Epidermal melanocyte (primary cell): ENCODE data around the gene RAPH1.

GRCh38 chr2:202288465-202288863, 22.9 kb downstream of the NOP58 start:
- RRBS: no CpG with 5 or more reads among the region's 13 CpGs

DNA sequence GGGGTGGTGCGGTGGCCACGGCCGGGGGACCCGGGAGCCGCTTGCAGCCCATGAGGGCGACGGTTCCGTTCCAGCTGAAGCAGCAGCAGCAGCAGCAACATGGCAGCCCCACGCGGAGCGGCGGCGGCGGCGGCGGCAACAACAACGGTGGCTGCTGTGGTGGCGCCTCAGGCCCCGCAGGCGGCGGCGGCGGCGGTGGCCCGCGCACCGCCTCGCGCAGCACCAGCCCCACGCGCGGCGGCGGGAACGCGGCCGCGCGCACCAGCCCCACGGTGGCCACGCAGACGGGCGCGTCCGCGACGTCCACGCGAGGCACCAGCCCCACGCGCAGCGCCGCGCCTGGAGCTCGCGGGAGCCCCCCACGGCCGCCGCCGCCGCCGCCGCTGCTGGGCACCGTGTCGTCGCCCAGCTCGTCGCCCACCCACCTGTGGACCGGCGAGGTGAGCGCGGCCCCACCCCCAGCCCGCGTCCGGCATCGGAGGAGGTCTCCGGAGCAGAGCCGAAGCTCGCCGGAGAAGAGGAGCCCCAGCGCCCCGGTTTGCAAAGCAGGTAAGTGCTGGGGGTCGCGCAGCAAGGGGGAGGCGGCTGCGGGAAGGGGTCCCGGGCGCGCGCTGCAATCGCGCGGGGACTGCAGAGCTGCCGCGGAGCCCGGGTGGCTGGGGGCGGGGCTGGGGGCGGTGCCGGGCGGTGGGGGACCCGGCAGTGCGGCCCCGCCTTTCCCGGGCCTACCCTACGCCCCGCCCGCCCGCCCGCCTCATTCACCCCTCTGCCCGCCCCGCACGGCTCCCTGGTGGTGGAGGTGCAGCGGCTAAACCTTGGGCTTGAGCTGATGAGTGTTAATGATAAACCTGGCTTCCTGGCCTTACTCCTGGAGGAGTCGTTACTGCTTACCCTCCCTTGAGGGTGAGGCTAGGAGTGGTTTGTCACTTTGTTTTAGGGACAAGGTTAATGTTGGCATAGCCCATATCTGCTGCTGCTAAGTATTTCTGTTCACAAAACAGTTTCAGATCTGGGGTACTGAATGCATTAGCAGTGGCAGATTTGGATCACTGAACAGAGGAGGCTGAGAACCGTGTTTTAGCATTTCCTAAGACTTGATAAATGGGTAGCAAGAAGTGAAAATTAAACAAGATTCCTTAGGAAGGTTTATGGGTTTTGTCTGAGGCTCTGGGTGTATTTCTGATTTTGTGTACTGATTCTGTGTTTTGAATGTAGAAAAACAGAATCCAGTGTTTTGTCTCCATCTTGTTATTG, 898 bp downstream of the FAM117B start:
- RRBS: 3% methylated on average over 22 of the region's 115 CpGs

- RRBS: no CpG with 5 or more reads among the region's 3 CpGs
Measured at GRCh38 chr2:202788628-202789097, 82.9 kb downstream of the ICA1L start.

DNA sequence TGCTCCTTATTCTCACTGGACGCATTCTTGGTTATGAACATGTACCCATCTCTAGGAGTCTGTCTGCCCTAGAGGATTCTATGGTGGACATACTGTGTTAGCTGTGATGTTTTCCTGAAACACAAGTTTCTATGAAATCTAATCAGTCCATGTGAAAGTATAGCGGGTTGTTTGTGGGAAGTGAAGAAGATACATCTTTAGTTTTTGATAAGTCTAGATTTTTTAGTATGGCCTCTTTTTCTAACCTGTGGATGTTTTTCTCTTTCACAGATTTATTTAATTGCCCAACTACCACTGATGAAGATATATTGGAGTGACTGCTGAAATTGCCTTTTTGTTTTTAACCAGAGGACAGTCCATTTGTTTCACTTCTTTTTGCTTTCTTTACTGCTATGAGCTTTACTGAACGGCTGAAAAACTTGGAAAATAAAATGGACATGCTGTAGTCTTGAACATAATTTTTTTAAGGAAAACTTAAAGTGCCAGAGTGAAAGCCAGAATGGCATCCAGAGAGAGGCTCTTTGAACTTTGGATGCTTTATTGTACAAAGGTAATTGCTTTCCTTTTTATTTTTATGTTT, 1.3 kb downstream of the NBEAL1 start:
- RRBS: no CpG with 5 or more reads among the region's 3 CpGs

DNA sequence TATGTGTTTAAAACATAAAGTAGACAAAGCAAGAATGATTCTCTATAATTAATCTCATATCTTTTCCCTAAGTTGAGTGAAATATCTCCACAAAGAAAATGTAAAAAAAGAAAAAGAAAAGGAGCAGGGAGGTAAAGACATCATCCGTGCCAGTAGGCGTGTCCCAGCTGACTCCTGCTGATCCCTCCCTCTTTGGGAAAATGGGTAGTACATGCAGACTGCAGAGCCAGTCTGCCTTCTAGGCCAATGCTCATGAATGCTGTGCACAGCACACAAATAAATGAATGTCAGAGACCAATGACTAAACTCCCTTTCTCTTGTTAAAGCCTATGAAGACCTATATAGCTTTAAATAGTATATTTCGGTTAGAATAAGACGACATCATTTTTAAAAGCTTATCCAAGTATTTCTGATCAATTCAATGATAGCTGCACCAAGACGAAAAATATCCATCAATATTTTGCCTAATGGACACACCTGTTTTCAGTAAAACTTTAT, 64.7 kb downstream of the RAPH1 start:
- RRBS: no CpG with 5 or more reads among the region's 5 CpGs

DNA sequence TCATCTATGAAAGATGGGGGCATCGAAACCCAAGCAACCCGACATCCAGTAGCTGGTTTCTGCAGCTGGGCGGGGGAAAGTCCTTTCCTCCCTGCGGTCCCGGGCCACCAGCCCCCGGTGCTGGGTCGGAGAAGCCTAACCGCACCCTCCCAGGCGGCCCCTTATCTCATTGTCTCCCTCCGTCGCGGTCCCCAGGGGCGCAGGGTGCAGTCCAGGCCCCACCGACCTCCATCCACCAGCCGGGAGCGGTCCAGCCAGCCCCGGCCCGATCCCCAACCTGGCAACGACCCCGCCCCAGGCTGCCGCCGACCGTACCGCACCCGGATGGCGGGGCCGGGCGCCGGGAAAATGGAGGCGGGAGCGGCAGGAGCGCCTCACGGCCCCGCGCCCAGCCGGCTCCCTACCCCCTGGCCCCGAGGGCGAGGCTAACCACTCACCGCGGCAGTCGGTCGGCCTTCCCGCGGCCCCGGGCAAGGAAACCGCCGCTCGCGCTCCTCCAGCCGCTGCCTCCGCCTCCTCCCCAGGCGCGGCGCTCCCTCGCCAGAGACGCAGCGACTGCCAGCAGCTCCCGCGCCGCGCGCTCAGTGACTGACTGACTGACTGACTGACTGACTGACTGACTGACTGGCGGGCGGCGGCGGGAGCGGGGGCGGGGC, at the start of gene RAPH1:
Gene RAPH1, minus strand, starts transcription at position 628 of the 656 bp plus-strand sequence.
- RRBS: 3% methylated on average over 26 of the region's 68 CpGs

DNA sequence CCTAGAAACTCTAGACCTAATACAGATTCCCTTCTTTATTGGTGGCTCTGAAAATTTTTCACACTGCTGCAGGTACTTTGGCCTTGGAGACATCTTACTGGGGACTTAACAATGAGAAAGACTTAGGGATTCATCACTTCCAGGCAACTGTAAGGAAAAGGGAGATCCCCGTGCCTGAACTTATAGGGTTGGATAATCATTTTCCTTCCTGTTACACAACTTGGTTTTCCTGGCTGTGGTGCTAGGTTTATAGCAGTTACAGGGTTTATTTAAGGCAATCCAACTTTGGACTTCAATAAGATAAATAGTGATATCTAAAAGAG, 70.1 kb upstream of the RAPH1 start:
- RRBS: no CpG with 5 or more reads among the region's 1 CpG

- RRBS: no CpG with 5 or more reads among the region's 1 CpG
Measured at GRCh38 chr2:203671891-203672299, 34.5 kb upstream of the CD28 start.

- RRBS: no CpG with 5 or more reads among the region's 7 CpGs
Measured at GRCh38 chr2:203705143-203705712, 1.2 kb upstream of the CD28 start.

GRCh38 chr2:204234661-204235244, 298.2 kb downstream of the ICOS start:
- RRBS: no CpG with 5 or more reads among the region's 6 CpGs

- RRBS: no CpG with 5 or more reads among the region's 2 CpGs
Measured at GRCh38 chr2:204498835-204499117, 46.5 kb upstream of the PARD3B start.

DNA sequence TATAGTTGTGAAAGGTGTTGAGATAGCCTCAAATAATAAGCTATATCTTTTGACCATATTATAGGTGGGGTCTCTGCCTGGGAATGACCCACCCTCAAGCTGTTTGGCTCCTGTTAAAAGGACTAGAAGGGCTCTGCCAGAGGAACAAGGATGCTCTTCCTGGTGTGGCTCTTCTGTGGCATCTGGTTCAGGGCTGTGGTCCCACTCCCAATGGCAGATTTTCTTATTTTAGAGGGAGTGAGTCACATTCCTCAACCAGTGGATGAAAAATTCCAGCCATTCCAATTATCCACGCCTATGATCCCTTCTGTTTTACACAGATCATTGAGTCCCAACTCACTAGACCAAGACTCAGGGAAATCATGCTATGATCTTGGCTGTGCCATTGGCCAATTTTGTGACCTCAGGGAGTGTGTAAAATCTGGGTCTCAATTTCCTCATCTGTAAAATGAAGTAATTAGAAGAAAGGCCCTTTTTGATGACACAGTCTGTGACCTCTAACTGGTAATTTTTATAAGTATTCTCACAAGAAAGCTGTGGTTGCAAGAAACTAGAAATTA, 120.0 kb downstream of the PARD3B start:
- RRBS: no CpG with 5 or more reads among the region's 1 CpG

GRCh38 chr2:204704616-204705350, 159.5 kb downstream of the PARD3B start:
- RRBS: no CpG with 5 or more reads among the region's 4 CpGs

DNA sequence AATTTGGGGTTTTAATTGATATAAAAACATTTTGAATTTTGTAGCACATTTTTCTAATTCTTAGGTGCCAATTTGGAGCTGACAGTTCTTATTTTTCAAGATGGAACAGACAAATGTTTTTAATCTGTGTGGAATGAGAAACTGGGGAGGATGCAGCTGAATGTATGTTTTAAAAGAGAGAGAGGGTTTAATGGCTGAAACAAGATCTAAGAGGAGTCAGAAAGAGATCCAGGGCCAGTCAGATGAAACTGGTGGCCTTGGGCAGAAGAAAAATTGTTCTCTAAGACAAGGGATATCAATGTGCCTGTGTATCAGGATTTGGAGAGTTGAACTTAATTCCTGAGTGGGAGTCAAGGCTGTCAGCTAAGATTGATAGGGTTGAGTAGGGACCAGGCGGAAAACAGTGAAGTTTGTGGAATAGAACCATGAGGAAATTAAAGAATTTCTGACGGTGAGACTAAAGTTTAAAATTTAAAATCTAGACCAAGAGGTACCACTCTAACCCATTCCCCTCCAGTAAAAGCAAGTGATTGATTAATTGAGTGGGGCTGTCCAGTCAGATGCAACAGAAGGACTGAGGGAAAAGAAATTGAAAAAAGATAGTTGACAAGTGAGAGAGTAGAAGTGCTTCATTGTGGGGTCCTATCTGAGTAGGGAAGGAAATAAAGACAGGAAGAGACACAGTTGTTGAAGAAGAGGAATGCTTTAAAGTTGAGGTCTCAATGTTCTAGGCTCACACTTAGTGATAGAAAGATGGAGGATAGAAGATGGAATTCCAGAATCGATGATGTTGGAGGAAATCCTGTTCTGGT, 199.3 kb downstream of the PARD3B start:
- RRBS: no CpG with 5 or more reads among the region's 3 CpGs

DNA sequence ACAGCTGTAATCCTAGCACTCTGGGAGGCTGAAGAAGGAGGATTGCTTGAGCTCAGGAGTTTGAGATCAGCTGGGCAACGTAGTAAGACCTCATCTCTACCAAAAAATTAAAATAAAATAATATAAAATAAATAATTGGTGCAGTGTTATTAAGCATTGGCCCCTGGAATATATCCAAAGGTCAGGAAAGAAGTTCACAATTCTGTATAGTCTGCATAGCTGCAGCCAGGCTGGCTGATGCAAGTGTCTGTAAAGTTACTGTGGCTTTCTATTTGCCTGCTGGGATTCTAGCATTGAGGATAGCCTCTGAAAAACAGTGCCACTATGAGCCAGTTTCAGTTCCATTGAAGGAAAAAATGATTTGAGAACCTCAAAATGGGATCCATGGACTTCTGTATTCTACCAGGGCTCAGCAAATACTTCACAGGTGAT, 208.5 kb downstream of the PARD3B start:
- RRBS: no CpG with 5 or more reads among the region's 1 CpG

GRCh38 chr2:205273239-205273844, 409.0 kb upstream of the NRP2 start:
- RRBS: no CpG with 5 or more reads among the region's 6 CpGs

DNA sequence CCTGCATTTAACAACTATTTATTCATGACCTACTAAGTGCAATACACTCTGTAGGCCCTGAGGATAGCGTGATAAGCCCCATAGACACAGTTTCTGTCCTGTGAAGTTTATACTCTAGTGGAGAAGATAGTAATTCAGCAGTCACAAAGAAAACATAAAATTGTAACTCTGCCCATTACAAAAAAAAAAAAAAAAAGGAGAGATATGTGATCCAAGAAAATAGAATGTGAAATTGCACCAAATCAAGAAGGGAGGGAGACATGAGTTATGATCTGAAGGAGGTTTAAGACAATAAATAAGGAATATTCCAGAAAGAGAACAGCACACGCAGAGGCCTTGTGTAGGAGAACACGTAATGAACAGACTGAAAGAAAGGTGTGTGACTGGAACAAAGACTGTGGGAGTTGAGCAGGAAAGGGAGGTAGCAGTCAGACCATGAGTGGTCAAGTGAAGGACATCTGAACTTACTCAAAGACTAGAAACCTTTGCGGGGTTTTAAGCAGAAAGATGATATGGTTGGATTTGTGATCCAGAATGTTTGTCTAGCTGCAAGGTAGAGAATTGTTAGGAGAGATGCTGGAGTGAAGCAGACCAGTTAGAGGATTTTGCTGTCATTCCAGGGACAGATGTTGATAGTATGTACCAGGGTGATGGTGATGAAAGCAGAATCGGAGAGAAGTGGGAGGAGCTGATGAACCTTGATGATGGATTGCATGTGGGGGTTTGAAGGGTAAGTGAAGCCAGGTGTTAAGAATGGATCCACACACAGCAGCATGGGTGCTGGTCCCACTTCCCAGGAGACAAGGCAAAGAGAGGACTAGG, 116.4 kb upstream of the NRP2 start:
- RRBS: no CpG with 5 or more reads among the region's 5 CpGs

DNA sequence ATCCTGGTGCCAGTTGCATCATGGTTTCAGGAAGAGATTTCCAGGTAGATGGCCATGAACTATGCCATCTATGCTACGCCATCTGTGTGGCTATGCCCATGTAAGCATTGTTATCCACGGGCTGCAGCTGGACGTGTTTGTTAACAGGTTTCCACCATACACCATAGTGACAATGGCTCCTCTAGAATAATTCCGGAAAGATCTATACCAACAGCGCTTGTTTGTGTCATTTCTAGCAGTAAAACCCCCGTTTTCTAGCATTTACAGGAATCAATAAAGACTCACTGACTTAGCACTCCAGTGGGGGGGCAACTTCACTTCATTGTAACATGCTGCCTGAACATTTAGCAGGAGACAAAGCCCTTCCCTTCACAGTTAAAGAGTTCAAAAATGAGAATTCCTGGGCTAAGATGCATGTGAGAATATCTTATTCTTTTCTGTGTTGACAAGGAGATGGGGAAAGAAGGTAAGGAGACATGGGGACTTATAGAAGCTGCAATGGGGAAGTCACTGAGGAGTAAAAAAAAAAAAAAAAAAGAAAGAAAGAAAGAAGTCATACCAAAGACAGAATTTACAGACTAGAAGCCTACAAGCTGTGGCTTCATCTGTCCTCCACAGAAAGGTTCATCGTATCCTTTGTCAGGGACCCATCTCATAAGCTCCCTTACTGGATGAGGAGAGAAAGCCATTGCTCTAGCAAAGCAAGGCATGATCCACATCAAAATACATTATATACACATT, 107.8 kb upstream of the NRP2 start:
- RRBS: no CpG with 5 or more reads among the region's 7 CpGs

DNA sequence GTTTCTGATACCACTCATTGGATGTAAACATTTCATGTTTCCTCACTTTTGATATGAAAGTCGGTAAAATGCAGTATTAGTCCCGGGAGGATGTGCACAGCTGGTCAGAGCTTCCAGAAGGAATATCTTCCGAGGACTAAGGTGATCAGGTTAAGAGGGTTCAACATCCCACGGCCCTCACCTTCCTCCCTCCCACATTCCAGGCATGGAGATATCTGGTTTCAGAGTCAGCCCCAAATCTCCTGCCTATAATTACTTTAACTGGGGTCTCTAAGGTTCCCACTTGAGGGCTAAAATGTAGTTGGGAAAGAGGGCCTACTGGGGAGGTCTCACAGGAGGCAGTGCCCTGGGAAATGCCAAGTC, 65.9 kb upstream of the NRP2 start:
- RRBS: no CpG with 5 or more reads among the region's 4 CpGs

DNA sequence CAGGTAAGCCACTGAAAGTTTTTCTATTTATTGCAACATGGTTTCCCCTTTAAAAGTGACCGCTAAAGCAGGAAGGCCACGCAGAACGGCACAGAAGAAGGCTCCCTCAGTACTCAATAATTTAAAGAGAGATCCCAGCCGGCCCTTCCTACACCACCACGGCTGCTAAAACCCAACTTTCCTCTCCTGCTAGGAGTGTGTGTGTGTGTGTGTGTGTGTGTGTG, 972 bp downstream of the NRP2 start:
- RRBS: no CpG with 5 or more reads among the region's 5 CpGs